Cytotoxic T cell (primary cell): Measurements from ENCODE around the genes TUT4, SLC1A7, MAGOH and GLIS1.

DNA sequence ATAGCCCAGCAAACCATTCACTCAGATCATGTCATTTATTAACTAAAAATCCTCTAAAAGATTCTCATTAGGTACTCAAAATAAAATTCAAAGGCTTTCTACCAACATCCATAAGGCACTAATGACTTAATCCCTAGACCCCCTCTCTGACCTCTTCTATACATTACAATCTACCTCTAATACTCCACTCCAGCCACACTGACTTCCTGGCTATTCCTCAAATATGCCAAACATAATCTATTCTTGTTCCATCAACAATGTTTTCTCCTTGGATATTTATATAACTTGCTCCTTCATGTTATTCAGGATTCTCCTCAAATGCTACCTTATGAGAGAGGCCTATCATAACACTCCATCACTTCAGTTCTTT is 63.1 kb downstream of the PRPF38A start:
- PRO-cap, 2 experiments = peak in 2 of 2 experiments; most common minus-strand start position 152 of the sequence (in 1)

DNA sequence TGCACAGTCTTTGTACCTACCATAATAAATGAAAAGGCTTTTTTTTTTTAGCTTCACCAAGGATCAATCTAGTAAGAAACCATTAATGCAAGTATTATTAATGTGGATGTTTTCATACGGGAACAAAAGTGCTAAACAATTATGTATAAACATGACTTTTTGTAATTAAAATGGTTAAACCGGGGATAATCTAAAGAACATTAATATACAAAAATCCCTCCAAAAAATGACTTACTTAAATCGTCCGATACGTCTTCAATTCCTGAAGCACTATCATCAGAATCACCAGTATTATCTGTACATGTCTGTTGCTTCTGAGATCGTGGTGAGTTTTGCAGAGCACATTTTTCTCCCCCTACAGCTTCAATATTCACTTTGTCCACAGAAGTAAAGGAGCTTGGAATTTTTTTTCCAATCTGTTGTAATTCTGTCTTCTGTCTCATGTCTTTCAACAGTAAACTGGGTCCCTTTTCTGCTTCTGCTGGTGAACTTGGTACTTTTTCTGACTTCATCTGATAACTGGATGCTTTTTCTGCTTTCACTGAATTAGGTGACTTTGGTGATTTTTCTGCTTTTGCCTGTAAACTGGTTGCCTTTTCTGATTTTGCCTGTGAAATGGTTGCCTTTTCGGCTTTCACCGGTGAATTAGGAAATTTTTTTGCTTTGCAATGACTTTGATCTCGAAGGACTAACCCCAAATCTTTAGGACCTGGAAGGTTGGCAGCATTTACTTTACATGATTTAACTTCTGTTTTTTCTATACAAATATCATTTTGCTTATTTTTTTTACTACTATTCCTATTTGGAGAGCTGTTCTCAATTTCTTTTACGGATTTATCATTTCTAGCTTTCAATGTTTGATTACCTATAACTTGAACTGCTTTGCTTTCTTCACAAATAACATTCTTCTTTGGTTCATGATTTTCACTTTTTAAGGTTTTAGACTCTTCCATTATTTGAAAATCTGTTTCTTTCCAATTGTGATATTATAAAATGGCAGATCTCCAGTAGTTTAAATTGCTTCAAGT is 27.2 kb downstream of the TUT4 start:
- PRO-cap, 2 experiments = no peak in any of the 2 experiments

DNA sequence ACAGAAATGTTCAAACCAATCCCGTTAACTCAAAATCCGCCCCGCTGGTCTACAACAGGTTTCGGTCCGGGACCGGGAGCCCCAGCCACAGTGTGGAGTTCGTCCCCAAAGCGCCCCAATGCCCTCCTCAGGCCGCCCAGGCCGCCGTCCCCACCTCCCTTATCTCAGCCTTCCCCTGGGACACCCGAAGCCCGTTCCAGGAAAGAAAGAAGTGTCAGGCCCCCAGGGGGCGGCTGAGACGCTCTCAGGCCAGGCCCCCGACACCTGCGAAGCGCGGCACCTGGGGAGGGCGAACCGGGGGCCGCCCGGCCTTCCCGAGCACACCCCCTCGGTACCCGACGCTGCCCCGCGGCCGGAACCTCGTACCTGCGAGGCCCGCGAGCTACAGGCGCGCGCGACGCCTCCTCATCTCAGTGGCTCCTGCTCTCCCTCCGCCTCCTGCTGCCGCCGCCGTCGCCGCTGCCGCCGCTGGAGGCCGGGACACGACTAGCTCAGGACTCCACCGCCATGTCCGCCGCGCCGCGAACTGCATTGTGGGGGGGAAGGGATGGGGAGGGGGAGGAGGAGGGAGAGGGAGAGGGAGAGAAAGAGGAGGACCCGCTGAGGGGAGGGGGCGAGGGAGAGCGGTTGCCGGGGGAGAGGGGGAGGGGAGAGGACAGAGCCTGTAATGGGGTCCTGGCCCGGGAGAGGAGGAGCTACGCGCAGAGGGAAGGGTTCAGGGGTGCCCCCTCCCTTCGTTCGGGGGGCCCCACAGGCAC is at the start of gene TUT4:
TUT4 (minus strand) TSS at position 528 of the 758 bp plus-strand sequence.
- PRO-cap, 2 experiments = peak in 2 of 2 experiments; most common plus-strand start position 413 of the sequence (in 2); most common minus-strand start position 528 of the sequence (in 2)

GRCh38 chr1:52601719-52602186 is 418 bp upstream of the GPX7 start:
- PRO-cap, 2 experiments = no peak in any of the 2 experiments

DNA sequence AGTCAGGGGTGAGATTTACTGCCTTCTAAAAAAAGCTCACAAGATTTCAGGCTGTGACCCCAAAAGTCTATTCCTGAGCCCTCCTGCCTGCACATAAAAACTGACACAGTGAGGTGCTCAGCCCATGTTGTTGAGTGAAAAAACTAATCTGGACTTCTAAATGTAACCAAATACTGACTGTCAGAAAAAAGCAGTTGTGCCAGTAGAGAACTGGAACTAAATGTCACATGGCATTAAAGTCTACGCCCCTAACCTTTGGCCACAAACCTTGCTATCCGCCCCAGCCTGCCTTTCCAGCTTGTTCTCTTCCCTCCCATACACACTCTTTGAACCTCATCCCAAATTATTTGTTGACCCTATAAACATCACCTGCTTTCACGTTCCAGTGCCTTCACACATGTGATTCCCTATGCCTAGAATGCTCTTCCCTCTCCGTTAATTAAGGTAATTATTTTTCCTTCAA is 9.1 kb upstream of the COA7 start:
- PRO-cap, 2 experiments = no peak in any of the 2 experiments

DNA sequence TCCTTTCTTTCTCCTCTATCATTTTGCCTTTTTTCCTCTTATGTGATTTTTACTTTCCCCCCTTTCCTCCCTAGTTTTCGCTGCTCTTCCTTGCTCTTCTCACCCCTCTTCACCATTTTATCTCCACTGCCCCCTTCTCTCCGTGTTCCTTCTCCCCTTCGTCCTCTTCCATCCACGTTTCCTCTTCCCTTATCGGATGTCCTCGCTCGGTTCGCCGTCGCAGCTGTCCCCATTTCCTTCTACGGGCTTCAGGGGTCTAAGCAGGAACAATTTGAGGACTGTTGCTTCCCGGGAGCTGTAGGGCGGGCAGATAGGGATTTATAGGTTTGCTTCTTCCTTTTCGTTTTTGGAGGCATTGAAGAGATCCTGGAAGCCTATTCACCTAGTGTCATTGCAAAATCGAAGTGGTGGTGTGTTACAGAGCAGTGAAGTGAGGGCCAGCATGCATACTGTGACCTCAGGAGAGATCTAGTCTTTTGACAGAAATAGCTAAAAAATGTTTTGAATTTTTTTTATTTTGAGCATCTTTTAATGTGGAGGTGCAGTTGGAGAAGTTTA is 820 bp downstream of the ZYG11B start:
- PRO-cap, 2 experiments = no peak in any of the 2 experiments

GRCh38 chr1:52914336-52914904 is 7.1 kb downstream of the ECHDC2 start:
- PRO-cap, 2 experiments = no peak in any of the 2 experiments

DNA sequence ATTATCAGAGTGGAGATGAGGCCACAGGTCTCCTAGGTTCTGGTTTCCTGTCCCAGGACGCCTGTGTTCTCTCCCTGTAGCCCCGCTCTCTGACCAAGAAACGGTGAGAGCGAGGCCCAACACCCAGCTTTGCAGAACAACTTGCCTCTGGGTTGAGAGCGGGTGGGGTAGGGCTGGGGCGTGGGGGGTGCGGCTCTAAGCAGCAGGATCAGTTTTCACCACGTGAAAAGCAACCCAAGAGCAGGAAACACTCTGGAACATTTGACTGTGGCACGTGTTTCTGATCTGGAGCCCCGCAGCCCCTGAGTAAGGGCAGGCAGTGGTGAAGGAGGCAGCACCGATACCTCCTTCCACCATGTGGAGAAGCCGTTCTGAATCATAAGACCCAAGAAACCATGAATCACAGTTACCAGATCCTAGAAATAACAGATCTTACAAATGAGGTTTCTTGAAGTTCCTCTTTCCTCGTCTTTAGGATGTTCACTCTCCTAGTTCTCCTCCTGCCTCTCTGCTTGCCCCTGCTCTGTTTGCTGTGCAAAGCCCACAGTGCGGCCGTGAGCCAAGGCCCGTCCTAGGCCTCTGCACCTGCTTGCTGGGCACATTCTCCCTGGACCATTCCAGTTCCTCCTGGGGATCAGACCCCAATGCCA is 32.0 kb downstream of the SLC1A7 start:
- PRO-cap, 2 experiments = no peak in any of the 2 experiments

- PRO-cap, 2 experiments = no peak in any of the 2 experiments
Observed at GRCh38 chr1:53142322-53142780, at the start of gene SLC1A7. SLC1A7 (minus strand) TSS chr1:53142638.

- PRO-cap, 2 experiments = peak in 2 of 2 experiments; most common plus-strand start chr1:53238695 (in 2); most common minus-strand start chr1:53238518 (in 2)
Observed at GRCh38 chr1:53238396-53239245, at the start of gene MAGOH. MAGOH (minus strand) TSS chr1:53238518.

- PRO-cap, 2 experiments = no peak in any of the 2 experiments
Observed at GRCh38 chr1:53246814-53247084, 8.4 kb upstream of the MAGOH start.

- PRO-cap, 2 experiments = no peak in any of the 2 experiments
Observed at GRCh38 chr1:53325248-53325919, 2.5 kb downstream of the LRP8 start.

DNA sequence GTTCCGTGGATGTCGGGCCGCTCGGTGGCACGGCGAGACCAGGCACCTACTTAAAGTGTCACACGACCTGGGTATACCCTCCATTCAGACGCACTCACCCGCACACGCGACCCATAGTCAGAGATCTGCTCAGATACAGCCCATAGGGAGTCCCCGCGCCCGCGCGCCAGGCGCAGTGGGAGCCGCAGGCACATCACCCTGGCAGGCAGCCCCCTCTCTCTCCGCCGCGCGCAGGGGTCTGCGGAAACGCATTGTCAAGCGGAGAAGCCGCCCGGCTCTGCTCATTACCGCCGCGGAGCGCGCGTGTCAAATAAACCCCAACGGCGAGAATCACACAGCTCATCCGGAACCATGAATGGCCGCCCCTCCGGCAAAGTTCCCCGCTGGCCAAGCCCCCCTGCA is 709 bp downstream of the LRP8 start:
- PRO-cap, 2 experiments = peak in 2 of 2 experiments; most common plus-strand start position 83 of the sequence (in 2); most common minus-strand start position 240 of the sequence (in 1)

DNA sequence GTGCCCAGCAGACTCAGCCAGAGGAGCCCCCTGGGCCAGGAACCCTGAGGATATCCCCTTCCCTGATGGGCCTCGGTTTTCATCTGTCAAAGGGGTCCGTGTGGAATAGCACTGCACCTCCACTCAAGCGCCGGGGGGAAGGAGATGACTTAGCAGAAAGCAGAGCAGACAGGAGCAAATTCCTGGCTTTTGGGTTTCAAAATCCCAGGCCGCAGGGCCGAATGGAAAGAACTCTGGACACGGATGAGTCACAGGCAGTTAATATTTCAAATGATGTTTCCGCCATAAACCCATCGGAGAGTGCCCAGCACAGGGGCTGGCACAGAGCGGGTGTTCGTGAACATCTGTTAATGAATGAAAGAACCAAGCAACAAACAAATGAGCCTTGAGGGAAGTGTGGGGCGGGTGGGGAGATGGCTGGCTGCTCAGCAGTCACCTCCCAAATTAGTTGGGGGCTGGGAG is 83.0 kb downstream of the DMRTB1 start:
- PRO-cap, 2 experiments = no peak in any of the 2 experiments

DNA sequence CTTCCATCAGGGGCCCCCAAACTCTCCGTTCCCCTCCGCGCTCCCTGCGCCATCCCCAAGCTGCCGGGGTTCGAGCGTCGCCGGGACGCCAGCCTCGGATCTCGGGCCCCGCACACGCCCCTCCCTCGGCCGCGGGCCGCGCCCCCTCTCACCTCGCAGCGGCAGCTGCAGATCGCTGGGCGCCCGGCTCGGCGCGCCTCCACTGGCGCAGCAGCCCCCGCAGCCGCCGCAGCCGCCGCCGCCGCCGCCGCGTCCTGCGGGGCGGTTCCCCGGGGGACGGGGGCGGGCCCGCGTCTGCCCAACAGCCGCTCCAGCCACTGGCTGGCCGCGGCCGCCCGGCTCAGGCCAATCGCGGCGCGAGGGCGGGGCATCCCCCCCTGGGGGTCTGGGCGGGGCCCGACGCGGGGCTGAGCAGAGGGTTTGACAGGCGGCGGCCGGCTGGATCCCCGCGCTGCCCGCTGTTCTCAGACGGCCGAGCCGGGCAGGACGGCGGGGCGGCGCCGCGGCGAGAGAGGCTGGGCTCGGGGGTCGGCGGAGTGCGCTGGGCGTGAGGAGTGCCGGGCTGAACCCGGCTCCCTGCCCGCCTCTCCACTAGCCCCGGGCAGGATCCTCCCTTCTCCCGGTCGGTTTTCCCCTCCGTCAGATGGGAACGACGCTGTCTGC is at the start of gene GLIS1:
GLIS1 (minus strand) TSS at position 212 of the 663 bp plus-strand sequence.
- PRO-cap, 2 experiments = no peak in any of the 2 experiments

GRCh38 chr1:54125659-54126214 is 27.1 kb downstream of the CDCP2 start:
- PRO-cap, 2 experiments = no peak in any of the 2 experiments

GRCh38 chr1:54218142-54218463 is 18.1 kb downstream of the MRPL37 start:
- PRO-cap, 2 experiments = no peak in any of the 2 experiments

- PRO-cap, 2 experiments = no peak in any of the 2 experiments
Observed at GRCh38 chr1:54228032-54229203, 28.5 kb downstream of the MRPL37 start.

DNA sequence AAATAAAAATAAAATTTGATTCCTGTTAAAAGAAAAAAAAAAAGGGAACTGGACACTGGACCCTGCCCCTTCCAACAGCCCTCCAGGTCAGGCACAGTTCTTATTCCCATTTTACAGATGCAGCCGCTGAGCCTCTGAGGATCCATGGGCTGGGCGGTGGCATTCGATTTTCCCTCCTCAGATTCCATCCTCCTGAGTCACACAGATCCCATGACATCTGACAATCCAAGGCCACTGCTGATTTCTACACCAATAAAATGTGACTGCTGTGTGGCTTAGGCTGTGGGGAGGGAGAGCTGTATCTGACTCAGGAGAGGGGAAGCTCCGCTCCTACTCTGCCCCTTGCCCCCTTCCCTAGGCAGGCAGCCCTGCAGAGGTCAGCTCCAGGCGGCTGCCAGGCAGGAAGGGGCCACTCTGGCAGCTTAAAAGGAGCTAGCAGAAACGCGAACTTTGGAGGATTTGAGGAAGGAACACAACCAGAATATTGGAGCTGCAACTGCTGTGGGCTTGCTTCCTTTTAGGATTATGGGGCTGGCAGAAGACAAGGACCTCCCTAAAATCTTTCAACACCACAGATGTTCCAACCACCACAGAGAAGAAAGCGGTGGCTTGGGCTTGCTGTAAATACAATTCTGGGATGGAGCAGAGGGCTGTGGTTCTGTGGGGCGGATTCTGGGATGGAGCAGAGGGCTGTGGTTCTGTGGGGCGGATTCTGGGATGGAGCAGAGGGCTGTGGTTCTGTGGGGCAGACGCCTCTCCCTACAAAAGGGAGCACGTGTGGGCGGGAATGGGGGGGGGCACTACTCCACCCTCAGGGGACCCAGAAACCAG is 50.0 kb downstream of the MRPL37 start:
- PRO-cap, 2 experiments = no peak in any of the 2 experiments

DNA sequence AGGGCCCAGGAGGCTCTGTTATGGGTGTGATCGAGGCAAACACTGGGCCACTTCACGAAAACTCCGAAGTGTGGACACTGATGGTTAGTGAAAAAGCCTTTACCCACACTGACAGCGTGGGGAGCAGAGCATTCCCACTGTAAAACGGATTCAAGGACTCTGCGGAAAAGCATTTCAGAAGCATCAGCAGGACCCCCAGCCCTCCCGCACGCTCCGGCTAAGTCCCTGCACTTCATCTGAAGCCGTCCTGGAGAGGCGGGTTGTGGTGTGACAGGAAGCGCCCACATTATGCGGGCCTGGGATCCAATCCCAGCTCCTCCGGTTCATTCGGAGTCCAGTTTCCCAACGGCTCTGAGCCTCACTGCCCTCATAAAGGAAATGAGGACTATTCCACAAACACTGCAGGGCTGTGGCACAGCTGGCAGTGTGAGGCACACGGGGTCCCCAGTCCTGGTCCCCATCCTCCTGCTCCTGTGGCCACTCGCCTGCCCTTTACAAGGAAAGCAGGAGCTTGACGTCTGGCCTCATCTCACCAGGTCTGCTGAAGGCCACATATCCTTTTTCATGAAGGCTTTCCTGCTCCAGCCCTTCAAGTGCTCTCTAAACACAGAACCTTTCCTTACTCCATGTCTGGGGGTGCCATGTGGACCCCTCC is 63.2 kb downstream of the MRPL37 start:
- PRO-cap, 2 experiments = no peak in any of the 2 experiments